ENCODE data around the gene SYCP2.

GRCh38 chr20:58995814-58996778, 11.0 kb downstream of the CTSZ start:
- RRBS, result 92% methylated on average over 3 of the region's 20 CpGs

- RRBS, result no CpG with 5 or more reads among the region's 20 CpGs
These were observed 9.6 kb downstream of the CTSZ start for GRCh38 chr20:58997455-58997910.

- RRBS, result no CpG with 5 or more reads among the region's 5 CpGs
These were observed 2.1 kb downstream of the PRELID3B start for GRCh38 chr20:59040505-59040956.

DNA sequence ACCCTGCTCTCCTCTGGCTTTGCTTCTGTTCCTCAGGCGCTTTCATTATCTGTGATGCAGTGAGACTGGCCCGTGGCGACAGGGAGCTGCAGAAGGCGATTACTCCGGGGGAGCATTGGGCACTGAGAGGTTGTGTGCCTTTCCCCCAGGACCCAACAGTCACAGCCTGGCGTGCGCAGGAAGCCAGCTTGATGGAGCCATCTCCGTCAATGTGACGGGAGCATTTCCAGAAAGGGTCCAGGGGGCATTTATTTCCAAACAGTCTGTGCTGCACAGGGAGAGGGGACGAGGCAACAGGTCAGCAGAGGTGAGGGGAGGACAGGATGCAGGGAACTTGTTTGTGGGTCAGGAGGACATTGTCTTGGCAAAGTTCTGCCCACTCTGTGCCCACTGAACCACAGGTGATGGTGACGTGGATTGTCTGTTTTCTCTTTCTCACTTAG, 5.5 kb upstream of the ZNF831 start:
- RRBS, result no CpG with 5 or more reads among the region's 11 CpGs

- RRBS, result no CpG with 5 or more reads among the region's 4 CpGs
These were observed 3.2 kb upstream of the ZNF831 start for GRCh38 chr20:59160436-59160744.

- RRBS, result no CpG with 5 or more reads among the region's 1 CpG
These were observed 1.8 kb upstream of the ZNF831 start for GRCh38 chr20:59161847-59162284.

DNA sequence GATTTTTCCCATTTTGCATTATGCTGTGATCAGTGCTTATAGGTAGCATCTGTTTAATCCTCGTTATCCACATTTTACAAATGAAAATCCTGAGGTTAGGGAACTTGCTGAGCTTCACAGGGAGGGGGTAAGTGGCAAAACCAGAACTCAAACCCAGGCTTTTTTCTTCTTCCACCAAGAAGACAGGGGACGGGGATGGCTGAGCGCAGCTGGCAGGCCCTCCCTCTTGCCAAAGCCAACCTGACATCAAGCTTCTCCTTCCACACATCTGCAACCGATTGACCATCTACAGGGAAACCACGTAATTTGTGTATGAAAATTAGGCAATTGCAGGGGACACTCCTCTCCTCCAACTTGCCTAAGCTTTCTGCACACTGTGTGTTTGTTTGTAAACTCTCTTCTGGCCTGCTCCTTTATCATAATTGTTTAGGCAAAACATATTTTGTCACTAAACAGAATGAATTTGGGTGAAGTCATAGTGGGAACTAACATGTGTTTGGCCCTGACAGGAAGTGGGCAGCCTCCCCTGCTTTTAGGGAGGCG, 18.8 kb downstream of the ZNF831 start:
- RRBS, result no CpG with 5 or more reads among the region's 6 CpGs

GRCh38 chr20:59308659-59309290, 8.4 kb downstream of the EDN3 start:
- RRBS, result no CpG with 5 or more reads among the region's 9 CpGs

- RRBS, result no CpG with 5 or more reads among the region's 11 CpGs
These were observed 18.2 kb upstream of the PHACTR3 start for GRCh38 chr20:59586022-59586614.

DNA sequence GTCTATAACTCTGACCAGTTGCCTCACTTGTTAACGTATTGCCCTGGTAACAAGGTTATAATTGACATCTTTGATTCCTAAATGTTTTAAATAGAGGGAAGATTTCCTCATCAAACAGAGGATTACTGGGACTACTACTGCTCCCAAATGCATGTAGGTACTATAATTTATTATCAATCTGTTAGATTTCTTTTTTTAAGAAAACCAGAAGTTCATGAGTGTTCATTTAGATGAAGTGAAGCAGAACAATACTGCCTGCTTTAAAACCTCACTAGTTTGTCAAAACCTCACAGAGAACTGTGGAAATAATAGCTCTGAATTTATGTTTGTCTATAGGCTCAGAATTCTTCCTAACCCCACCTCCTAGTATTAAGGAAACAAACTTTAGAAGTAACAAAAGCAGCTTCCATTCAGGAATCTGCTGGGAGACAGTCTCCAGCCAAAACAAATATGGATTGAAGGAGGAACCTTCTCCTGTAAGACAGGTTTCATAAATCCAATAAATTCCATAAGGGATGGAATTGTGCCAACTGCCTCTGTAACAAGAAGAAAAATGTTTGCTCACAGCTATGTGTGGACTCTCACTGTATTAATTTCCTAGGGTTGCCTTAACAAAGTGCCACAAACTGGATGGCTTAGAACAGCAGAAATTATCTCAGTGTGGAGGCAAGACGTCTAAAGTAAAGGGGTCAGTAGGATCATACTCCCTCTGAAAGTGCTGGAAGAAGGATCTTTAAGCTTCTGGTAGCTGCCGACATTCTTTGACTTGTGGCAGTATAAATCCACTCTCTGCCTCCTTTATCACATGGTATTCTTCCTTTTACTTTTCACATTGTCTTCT, 7.6 kb downstream of the SYCP2 start:
- RRBS, result no CpG with 5 or more reads among the region's 3 CpGs

GRCh38 chr20:59933185-59934387, at the start of gene SYCP2:
TSS of gene SYCP2 (minus strand) at chr20:59933637.
- RRBS, result 4% methylated on average over 5 of the region's 127 CpGs

- RRBS, result no CpG with 5 or more reads among the region's 72 CpGs
These were observed 1.2 kb downstream of the PPP1R3D start for GRCh38 chr20:59938584-59939615.

DNA sequence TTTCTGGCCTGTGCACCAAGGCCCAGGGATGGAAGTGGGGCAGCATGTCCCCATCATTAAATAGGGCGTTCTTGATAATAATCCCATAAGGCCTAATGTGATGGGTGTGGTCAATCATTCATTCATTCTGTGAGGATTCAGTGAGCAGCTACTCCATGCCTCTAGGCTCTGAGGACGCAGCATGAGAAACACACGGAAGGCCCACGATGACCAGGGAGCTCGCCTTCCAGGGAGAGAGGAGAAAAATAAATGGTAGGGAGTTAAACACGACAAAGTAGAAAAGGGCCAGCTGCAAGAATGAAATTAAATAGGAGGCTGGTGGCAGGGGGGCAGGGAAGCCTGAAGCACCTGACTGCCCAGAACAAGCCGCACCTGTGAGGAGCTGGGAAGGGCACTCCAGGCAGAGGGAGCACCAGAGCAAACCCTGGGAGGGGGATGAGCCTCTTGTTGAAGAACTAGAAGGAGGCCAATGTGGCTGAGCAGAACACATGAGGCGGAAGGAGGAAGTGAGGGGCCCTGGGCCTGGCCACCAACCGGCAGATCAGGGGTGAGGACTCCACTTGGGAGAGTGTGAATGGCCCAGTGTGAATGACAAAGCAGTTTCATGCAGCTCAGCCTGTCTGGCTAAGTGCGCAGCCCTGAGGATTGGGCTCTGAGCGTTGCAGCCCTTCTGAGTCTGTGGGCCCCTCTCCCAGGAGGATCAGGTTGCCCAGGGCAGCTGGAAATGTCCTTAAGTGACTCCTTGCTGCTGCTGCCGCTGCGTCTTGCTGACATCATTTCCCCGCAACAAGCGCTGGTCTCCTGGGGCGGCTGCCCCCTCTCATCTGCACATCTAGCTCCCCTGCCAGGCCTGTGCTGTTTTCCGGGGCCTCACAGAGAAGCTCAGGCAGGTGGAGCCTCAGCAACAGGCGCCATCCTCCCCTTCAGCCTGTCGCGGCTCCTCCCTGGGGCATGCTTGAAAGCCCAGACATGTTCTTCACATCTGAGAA, 99.9 kb downstream of the CDH26 start:
- RRBS, result 42% methylated on average over 1 of the region's 20 CpGs

DNA sequence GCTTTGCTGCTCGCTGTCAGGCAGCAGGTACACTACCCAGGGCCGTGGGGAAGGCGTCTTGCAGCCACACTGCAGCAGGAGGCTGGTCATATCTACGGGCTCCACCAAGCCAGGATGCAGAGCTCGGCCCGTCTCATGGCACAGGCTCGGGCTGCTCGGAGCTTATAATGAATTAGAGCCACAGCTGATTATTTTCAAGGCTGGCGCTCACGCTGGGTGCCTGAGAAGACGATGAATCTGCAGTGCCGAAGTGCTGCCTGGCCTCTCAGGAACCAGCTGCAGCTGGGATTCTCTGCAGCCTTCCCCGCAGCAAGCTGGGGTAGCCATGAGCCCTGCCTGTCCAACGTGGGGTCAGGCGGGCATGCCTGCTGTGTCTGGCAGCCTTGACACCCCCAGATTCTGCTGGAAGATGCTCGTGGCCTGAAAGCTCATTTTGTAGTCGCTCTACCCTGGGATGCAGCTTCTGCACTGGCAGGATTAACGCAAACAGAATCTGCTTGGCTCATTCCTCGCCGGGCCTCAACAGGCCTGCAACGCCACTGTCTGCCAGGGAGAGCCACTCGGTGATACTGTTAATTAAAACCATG, 104.2 kb downstream of the CDH26 start:
- RRBS, result no CpG with 5 or more reads among the region's 22 CpGs

- RRBS, result no CpG with 5 or more reads among the region's 28 CpGs
These were observed 180.0 kb downstream of the CDH26 start for GRCh38 chr20:60138035-60138794.

- RRBS, result no CpG with 5 or more reads among the region's 2 CpGs
These were observed 158.0 kb upstream of the CDH4 start for GRCh38 chr20:61094077-61094357.

GRCh38 chr20:61492644-61493181, 240.7 kb downstream of the CDH4 start:
- RRBS, result no CpG with 5 or more reads among the region's 4 CpGs

DNA sequence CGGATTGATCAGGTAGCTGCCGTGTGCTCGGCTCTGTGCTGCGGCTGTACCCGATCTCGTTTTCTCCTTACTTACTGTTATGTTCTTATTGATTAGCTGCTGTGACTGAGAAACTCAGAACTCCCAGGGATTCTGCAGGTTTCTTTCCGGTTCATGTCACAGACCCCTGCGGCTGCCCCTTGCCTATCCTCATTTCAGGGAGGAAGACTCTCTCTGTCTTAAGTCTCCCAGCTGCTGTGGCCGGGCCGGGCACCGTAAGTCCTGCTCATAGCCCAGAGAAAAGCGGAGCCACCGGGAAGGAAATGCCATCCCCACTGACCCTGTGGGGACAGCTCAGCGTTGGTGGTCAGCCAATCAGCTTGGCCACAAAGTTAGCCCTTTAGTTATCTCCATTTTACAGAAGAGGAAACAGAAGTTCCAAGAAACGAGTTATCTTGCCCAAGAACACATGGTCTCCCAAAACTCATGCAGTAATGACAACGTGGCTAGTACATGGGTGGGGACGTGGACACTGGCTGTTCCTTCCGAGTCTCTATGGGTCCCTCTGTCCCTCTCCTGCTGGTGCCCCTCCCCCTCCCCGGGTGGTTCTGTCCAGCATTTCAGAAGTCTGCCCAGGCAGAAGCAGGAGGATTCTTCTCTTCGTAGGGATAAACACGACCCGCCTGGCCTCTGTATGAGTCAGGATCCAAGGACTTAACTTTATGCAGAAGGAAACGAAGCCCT, 273.7 kb downstream of the CDH4 start:
- RRBS, result 66% methylated on average over 5 of the region's 23 CpGs

- RRBS, result no CpG with 5 or more reads among the region's 4 CpGs
These were observed 387.1 kb downstream of the TAF4 start for GRCh38 chr20:61678624-61678859.

DNA sequence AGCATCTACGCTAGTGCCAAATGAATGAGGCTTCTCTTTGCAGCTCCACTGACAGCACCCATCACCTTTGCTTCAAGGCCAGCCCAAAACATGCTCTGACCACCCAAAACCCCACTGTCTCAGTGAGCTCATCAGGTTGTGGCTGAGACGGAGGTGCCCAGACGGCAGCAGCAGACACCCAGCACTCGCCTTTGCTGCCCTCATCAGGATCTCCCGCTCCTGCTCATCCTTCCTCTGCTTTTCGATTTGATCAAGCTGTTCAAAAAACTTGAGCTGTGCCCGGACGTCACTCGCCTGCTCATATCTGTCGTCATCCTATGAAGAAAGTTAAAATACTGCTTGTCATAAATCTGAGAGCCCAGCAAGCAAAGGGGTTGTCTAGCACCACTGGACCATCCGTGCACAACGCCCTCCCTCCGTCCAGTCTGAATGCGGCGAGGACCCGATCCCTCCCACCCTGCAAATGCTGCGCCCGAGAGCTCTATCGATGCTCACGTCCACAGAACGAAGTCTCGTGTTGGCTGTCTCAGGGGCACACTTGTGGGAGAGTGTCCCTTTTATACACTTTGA, 66.8 kb downstream of the TAF4 start:
- RRBS, result no CpG with 5 or more reads among the region's 22 CpGs

Data from epithelial cell of prostate (primary cell).